Skeletal muscle tissue (tissue), 7 donors: ENCODE measurements around the gene NCOA1.

GRCh38 chr2:23458795-23459555 lies 74.0 kb downstream of the KLHL29 start:
- PRO-cap, 3 experiments, result no peak in any of the 3 experiments
- RAMPAGE, long total RNA, result no peak
- RRBS, 2 experiments, result no CpG with 5 or more reads among the region's 6 CpGs

DNA sequence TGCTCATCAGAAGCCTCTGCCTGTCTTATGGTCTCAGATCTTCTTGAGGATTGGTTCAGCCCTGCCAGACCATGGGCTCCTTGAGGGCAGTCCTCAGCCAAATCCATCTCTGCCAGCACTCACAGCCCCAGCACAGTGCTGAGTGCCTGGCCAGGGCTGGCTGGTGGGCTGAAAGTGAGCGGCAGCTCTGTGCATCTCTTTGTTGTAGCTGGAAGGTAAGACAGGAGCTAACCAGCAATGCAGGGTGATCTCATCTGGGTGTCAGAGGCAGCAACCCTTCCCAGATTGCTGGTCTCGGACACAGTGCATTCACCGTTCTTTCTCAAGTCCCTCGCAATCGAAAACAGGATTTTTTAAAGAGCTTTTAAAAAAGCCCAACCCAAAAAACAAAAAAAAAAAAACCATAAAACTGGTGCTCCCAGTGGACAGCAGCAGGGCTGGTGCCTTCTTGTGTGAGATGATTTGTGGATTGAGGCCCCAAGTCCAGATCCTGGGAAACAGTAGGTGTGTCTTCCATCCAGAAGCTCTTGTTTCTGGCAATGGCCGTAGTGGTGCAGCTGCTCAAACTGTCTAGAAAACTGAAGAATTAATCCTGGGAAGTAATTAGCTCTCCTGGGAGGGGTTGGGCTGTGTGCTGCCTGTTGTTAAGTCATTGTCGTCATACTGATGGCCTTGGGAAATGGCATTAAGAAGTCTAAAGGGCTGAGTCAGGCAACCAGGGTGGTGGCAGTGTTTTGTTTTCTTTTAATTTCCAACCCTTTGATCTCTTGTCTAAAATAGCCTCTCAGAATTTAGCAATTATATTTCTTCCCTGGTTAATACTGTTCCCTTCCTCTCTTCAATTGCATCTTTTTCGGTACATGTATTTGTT lies 156.6 kb downstream of the KLHL29 start:
- PRO-cap, 3 experiments, result no peak in any of the 3 experiments
- RAMPAGE, long total RNA, result no peak
- RRBS, 2 experiments, result no CpG with 5 or more reads among the region's 8 CpGs

- PRO-cap, 3 experiments, result peak in 1 of 3 experiments; most common plus-strand start chr2:23564535 (in 1)
- RAMPAGE, long total RNA, result no peak
- RRBS, 2 experiments, result no CpG with 5 or more reads among the region's 6 CpGs
Measured at GRCh38 chr2:23564425-23564703, 179.4 kb downstream of the KLHL29 start.

DNA sequence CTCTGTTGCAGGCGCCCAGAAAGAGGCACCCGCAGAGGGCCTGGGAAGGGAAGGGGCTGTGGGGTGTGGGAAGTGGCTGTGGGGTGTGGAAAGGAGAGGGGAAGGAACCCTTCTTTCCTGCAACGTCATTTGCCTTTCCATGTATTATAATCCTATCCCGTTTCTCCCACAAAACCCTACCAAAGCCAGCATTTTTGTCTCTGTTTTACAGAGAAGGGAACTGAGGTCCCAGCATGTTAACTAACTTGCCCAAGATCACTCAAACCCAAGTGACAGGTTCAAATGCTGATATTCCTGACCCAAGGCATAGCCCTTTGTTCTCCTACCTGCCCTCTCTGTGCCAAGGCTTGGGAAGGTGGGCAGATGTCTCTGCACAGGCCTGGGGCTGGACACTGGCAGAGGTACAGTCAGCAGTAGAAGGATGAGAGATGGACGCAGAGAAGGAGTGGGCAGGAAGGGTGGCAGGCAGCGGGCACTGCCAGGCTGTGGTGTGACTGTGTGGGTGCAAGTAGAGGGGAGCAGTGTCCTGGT lies 210.2 kb downstream of the KLHL29 start:
- PRO-cap, 3 experiments, result no peak in any of the 3 experiments
- RAMPAGE, long total RNA, result no peak
- RRBS, 2 experiments, result no CpG with 5 or more reads among the region's 6 CpGs

- PRO-cap, 3 experiments, result no peak in any of the 3 experiments
- RAMPAGE, long total RNA, result no peak
- RRBS, 2 experiments, result no CpG with 5 or more reads among the region's 6 CpGs
Measured at GRCh38 chr2:24097552-24098317, 13.1 kb upstream of the TP53I3 start.

GRCh38 chr2:24257673-24258373 lies 83.0 kb downstream of the FAM228A start:
- PRO-cap, 3 experiments, result no peak in any of the 3 experiments
- RAMPAGE, long total RNA, result no peak
- RRBS, 2 experiments, result no CpG with 5 or more reads among the region's 4 CpGs

- PRO-cap, 3 experiments, result no peak in any of the 3 experiments
- RAMPAGE, long total RNA, result no peak
- RRBS, 2 experiments, result no CpG with 5 or more reads among the region's 14 CpGs
Measured at GRCh38 chr2:24454189-24454726, 36.8 kb upstream of the NCOA1 start.

DNA sequence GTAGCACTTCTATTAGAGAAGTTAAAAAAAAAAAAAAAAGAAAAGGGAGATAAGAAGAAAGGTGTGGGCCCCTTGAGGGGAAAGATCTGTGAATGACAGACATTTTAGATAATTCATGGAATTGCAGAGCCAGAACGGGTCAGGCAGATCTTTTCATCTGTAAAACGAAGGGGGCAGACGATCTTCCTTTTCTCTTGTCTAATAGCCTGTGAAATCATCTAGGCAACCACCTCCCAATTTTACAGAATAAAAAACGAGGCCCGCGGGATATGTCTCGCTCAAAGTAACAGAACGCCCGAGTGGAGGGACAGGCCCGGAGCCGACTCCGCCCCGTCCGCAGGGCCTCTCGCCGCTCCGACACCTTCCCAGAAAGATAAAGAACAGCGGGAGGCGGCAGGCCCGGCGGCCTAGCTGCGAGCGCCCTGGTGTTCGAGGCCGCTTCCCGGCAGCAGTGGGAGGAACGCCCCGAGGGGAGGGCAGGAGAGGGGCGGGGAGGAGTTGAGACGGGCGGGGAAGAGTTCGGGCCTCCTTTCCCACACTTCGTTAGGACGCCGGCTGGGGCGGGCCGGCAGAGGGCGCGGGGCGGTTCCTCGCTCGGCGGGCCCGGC lies 492 bp upstream of the NCOA1 start:
- PRO-cap, 3 experiments, result peak in 3 of 3 experiments; most common plus-strand start position 546 of the sequence (in 2); most common minus-strand start position 453 of the sequence (in 3)
- RAMPAGE, long total RNA, result no peak
- RRBS, 2 experiments, result 2% methylated on average over 29 of the region's 44 CpGs

DNA sequence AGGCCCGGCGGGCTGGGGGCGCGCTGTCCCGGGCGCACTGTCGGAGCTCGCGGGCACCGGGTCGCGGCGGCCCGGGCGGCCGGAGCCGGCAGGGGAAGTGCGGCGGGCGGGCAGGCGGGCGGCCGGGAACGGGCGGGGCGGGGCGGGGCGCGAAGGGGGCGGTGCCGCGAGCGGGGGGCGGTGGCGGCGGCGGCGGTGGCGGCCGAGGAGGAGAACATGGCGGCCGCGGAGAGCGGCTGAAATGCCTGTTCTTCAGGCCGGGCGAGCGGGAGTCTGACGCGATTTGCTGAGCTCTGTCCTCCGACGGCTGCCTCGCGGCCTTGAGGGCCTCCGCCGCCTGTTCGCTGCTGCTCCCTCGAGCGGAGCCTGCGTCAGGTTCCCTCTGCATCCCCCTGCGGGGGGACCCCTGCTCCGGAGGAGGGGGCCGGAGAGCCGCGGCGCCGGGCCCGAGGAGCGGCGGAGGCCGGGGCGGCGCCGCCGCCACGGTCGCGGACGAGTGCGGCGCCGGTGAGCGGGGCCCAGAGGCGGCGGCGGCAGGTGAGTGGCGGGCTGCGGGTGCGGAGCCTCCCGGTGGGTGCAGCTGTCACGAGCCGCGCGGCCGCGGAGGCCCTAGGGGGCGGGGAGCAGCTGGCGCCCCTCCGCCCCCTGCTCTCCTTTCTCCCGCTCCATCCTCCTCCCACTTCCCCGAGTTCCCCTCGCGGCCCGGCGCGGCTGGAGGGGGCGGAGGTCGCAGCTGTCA lies at the start of gene NCOA1:
TSS of gene NCOA1 (plus strand) at position 189 of the 739 bp plus-strand sequence.
- PRO-cap, 3 experiments, result peak in 3 of 3 experiments; most common plus-strand start position 189 of the sequence (in 3); most common minus-strand start position 99 of the sequence (in 3)
- RAMPAGE, long total RNA, result no peak
- RRBS, 2 experiments, result 2% methylated on average over 32 to 45 of the region's 107 CpGs

DNA sequence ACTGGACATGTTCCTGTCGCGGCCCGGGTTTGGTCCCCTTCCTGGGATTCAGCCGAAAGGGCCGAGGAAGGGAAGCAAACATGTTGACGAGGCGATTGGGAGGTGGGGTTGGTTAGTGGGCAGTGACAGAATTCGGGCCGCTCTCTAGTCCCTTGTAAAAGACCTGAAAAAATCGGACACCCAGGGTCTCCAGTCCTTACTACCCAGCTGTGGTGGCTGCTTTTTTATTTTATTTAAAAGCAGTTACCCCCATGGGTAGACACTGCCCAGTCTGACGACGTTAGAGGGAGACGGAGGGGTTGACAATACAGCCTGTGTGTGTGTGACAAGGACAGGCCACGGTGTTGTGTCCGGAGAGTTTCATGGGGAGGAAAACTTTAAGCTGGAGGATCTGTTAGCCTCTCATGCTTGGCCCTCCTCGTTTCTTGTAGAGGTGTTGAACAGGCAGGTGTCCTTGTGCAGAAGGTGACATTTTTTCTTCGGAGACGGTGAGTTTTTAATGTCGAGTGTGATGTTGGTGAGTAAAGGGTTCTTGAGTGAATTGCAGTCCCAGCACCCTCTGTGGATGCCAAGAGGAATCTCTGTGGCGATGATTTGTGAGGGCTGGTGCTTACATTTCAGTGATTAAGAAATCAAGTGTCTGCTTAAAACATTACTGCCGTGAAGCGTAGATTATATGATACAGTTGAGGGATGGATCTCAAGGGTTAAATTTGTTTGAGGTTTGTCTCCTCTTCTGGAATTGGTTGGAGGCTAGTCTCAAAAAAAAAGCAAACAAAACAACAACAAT lies 1.3 kb downstream of the NCOA1 start:
- PRO-cap, 3 experiments, result no peak in any of the 3 experiments
- RAMPAGE, long total RNA, result no peak
- RRBS, 2 experiments, result 3 to 5% methylated on average over 3 of the region's 22 CpGs

DNA sequence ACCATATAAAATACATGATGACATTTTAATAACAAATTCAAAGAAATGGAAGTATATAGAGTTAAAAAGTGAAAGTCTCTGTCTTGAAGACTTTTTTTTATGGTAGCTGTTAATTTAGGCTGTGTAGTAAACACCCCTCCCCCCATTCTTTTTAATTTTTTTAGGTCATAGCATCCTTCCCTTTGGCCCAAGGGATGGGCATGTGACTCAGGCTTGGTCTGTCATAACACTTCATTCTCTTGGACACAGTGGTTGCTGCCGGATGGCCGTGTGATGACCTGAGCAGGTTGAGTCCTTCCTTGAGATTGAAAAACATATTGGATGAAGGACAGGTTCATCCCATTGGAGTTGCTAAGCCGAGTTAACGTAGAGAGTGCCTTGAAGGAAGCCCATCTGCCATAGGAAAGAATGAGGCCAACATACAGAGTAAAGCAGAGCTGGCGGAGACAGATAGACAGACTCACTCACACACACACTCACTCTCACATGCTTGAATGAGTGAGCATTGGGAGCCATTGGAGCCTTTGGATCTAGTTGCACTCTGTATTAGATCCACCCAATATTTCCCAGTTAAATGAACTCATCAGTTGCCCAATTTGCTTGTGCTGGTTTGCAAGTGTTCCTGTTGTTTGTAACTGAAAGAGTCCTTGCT lies 14.6 kb downstream of the NCOA1 start:
- PRO-cap, 3 experiments, result no peak in any of the 3 experiments
- RAMPAGE, long total RNA, result no peak
- RRBS, 2 experiments, result no CpG with 5 or more reads among the region's 5 CpGs

GRCh38 chr2:24598155-24598632 lies 107.1 kb downstream of the NCOA1 start:
- PRO-cap, 3 experiments, result no peak in any of the 3 experiments
- RAMPAGE, long total RNA, result no peak
- RRBS, 2 experiments, result no CpG with 5 or more reads among the region's 1 CpG

GRCh38 chr2:24677702-24678041 lies 115.5 kb downstream of the PTRHD1 start:
- PRO-cap, 3 experiments, result no peak in any of the 3 experiments
- RAMPAGE, long total RNA, result no peak
- RRBS, 2 experiments, result no CpG with 5 or more reads among the region's 2 CpGs

DNA sequence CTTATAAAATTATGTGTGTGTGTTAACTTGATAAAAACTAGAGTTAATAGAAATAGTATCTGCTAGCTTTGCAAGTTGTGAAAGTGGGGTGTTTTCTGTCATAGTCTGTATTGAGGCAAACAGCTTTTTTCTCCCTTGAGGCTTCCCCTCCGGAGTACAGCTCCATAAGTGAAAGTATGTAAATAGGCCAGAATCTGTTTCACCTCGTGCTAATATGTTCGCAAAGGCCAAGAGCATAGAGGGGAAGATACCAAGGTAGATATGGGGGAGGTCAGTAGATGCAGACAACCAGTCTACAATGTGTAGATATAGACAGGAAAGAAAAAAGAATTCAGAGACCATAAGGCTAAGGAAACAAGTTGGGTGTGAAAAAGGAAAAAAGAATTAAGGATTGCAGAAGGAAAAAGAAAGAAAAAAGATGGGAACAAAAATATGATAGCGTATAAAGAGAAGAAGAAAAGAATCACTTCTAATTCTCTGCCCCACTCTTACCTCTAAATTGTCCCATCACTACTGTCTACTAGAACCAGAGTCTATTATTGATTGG lies 72.8 kb downstream of the PTRHD1 start:
- PRO-cap, 3 experiments, result no peak in any of the 3 experiments
- RAMPAGE, long total RNA, result no peak
- RRBS, 2 experiments, result no CpG with 5 or more reads among the region's 4 CpGs

GRCh38 chr2:24767926-24768980 lies 24.9 kb downstream of the PTRHD1 start:
- PRO-cap, 3 experiments, result no peak in any of the 3 experiments
- RAMPAGE, long total RNA, result no peak
- RRBS, 2 experiments, result no CpG with 5 or more reads among the region's 15 CpGs

DNA sequence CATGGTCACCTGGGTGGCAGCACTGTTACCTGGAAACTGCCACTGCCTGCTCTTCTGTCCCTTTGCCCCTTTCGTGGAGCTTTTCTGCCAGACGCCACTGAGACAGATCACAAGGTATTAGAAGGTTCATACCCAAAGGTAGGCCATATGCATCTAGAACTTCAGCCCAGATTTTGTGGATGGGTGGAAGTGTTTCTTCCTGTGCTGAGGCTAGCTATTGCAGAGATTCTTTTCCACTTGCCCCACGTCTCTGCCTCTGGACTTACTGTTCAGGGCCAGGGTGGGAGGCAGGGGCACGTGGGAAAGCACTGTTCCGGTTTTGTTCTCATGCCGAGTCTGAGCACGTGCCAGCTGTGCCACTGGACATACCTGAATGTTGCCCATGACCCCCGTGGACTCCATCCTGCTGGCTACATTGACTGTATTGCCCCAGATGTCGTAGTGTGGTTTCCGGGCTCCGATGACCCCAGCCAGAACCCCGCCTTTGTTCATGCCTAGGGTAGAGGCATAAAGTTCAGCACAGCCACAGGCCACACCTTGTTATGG lies 27.2 kb downstream of the CENPO start:
- PRO-cap, 3 experiments, result no peak in any of the 3 experiments
- RAMPAGE, long total RNA, result no peak
- RRBS, 2 experiments, result 67 to 96% methylated on average over 3 to 5 of the region's 12 CpGs

DNA sequence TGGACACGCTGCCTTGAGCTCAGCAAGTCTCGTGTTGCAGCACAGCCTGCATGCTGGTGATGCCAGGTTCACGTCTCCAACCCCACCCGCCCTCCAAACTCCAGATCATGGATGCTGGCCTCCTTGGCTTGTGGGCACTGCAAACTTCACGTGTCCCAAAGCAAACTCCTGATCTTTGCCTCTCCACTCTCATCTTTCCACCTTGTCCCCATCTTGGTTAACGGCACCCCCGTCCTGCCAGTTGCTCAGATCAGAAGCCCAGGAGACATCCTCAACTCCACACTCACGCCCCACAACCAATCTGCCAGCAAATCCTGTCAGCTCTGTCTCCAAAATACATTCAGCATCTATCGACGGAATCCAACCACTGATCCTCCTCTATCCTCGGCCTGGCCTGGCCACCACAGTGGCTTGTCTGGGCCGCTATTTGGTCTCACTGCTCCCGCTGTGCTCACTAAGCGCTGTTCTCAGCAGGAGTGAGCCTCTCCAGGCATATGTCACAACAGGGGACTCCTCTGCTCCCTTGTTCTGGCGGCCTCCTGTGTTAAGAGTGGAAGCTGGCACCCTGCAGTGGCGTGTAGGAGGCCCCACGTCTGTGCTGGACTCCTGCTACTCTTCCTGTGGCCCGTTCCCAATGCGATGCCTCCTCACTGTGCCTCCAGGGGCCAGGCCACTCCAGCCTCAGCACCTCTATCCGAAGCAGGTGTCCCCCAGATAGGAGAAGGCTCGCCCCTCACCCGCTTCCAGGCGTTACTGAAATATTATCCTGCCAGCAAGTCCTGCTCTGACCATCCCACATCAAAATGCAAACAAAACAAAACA lies 39.7 kb downstream of the CENPO start:
- PRO-cap, 3 experiments, result no peak in any of the 3 experiments
- RAMPAGE, long total RNA, result no peak
- RRBS, 2 experiments, result no CpG with 5 or more reads among the region's 23 CpGs

DNA sequence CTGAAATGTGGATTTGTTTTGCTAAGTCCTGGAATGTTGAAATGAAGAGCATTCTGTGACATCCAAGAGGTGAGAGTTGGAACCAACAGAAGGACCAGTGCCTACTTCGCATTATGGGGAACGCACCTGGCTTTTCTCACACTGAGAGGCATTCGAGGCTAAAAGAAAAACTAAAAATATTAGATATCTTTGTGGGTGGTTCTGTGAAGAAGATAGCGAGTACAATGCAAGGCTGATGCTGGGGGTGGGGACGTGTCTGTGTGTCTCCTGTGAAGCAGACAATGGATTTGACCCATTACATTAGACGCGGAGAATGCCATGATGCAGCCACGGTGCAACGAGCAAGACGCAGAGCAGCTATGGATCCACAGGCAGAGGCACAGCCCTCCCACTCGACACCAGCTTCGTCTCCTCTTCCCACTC lies 61.1 kb downstream of the ADCY3 start:
- PRO-cap, 3 experiments, result no peak in any of the 3 experiments
- RAMPAGE, long total RNA, result no peak
- RRBS, 2 experiments, result no CpG with 5 or more reads among the region's 12 CpGs

GRCh38 chr2:24984795-24985453 lies 13.2 kb upstream of the DNAJC27 start:
- PRO-cap, 3 experiments, result no peak in any of the 3 experiments
- RAMPAGE, long total RNA, result no peak
- RRBS, 2 experiments, result no CpG with 5 or more reads among the region's 9 CpGs

- PRO-cap, 3 experiments, result no peak in any of the 3 experiments
- RAMPAGE, long total RNA, result no peak
- RRBS, 2 experiments, result no CpG with 5 or more reads among the region's 12 CpGs
Measured at GRCh38 chr2:25132298-25132784, 36.0 kb downstream of the POMC start.